Choroid plexus epithelial cell (primary cell): ENCODE measurements around the genes DCAF5 and SLC39A9.

GRCh38 chr14:68546864-68547339 is 246.0 kb downstream of the ZFP36L1 start:
- RRBS: 67% methylated on average over 1 of the region's 6 CpGs

DNA sequence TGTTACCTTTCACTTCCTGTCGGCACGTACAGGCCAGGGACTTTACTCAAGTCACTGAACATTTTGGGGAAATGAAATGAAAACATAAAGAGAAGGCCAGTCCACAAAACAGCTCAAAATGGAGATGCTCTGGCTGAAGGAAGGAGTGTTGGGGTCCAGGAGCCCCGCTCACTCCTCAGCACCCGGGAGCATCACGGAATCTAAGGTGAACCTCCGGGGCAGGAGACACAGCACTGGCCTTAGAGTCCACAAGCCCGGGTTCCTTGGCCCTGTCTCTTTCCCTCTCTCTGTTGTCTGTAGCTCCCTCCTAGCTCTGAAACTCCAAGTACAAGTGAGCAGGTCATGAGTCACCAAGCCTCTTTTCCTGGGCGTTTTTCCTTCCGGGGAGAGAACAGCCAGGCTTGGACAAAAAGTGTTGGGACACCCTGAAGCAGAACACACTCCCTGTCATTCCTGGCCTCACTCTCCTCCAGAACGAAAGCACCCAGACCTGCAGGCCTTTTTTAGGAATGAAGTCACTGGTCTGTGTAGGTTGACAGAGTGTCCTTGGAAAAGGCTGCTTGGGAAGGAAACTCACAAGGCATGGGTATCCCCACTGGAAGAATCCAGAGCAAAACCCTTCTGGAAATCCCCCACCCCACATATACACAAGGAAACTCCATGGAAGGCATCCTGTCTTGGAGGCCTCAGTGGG is 245.4 kb downstream of the ZFP36L1 start:
- RRBS: no CpG with 5 or more reads among the region's 10 CpGs

DNA sequence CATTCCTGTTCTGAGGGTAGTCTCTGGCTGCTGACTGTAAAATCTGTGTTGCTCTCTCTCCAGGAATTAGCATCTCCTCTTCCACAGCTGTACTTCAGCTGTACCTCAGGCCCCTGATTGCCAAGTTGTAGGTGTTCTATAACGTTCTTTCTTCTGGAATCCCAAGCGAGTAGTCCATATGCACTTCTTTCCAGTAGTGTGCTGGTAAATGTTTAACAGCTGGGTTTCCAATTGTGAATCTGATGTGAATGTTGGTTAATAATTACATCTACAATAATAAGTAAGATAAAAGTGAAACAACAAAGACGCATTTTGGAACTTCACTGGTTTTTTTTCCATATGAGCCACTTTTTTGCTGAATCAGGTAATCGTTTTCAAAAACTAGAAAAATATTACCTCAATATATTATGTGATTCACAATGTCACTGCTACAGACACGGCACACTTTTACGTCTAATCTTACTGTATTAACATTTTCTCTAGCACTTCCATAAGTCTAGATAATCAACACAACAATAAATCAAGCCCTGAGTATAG is 113.1 kb downstream of the ZFP36L1 start:
- RRBS: no CpG with 5 or more reads among the region's 6 CpGs

GRCh38 chr14:68682311-68682638 is 110.6 kb downstream of the ZFP36L1 start:
- RRBS: no CpG with 5 or more reads among the region's 3 CpGs

DNA sequence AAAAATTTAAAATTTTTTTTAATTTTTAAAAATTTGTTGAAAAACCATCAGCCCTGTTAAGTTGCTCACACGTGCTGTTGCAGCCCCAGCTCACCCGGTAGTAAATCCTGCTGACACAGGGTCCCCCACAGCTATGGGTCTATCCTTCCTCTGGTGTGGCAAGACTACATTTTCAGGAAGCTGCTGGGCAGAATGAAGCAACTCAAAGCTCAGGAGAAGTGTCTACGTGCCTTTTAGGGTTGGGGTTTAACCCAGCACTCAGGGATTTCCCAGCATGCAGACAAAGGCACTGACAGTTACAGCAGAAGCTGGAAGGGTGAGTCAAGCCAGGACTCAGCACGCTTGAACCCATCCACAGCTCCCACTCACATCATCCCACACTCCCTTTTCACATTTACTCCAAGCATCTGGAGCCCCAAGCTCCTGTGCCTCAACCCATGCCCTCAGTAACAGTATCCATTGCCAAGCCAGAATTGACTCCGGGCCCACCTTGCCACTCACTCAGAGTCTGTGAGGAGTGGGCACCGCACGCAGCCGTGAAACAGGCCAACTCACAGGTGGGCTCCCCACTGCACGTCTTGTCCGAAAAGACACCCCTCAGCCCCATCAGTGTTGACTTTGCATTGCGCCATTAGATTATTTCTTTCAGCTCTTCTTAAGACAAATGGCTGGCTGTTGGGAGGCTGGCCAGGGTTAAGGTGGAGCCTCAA is 59.7 kb downstream of the ZFP36L1 start:
- RRBS: no CpG with 5 or more reads among the region's 11 CpGs

DNA sequence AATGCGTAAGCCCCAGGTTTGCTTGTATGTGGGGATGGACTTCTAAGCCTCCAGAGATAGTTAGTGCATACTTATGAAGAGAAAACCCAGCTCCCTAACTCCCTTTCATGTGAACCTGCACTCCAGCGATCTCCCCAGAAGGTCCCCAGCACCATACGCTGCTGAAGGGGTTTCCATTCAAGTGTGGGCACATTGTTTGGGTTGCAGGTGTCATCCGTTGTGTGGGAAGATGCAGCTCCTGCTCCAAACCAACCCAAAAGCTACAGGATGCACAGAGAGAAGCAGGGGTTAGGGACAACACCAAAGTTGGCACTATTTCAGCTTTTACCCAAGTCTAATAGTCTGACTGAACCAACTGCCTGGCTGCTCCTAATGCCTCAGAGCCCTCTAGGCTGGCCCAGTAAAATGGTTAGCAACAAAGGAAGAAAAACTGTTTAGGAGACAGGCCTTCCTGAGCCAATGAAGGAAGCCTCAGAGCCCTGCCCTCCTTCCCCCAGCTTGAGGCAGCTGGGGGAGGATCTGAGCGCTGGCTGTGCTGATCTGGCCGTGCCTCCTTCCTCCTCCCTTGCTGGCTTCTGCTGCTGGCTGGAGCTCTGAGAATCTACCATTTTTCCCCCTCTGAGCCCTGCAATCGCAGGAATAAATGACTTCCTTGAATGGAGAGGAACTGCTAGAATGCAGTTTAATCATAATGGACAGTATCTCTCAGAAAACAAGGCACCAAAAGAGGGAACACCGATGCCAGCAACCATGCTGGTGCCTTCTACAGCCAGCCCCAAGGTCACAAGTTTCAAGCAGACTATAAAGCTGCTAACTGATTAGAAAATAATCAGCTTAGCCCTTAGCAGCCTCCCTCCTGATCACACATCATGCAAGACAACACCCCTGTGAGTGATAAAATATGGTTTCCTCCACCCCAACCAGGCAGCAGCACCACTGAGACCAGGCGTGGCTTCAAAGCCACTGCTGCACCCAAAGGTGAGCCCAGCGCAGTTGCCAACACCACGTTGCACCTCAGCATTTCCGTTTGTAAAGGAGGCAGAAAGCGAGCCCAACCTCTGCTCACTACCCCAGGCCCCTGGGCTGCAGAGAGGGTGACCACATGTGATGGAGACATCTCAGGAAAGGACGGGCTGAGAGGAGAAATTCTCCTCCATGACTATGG is 12.0 kb downstream of the ZFP36L1 start:
- RRBS: no CpG with 5 or more reads among the region's 14 CpGs

DNA sequence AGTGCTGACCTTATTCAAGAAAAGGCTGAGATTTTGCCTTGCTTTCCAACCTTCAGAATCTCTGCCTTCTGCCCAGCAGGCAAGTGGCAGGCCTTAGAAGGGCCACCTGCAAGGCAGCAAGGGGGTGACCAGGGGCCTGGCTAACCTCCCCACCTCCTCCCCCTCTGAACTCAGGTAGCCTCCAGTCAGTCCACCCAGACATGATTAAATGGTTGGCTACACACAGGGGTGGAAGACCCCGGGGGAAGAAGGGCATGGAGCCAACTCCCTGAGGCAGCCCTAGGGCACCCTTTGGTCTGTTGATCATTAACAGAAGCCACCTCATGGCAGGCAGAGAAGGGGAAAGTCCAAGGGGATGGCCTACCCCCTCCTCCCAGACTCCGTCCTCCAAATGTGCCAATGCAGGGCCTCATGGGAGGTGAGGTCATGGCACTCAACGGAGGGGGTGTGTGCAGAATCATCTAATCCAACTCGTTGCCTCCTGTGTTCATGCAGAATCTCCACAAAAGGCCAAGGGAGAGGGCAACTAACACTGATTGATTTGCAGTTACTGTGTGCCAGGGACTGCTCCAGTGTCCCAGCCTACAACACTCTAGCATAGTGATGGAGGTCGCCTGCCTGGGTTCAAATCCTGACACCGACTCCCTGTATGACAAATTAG is 8.4 kb downstream of the ZFP36L1 start:
- RRBS: no CpG with 5 or more reads among the region's 6 CpGs

- RRBS: no CpG with 5 or more reads among the region's 27 CpGs
These were observed 2.8 kb downstream of the ZFP36L1 start for GRCh38 chr14:68790032-68790545.

GRCh38 chr14:68795586-68796646 is 3.0 kb upstream of the ZFP36L1 start:
- RRBS: 1% methylated on average over 12 of the region's 72 CpGs

DNA sequence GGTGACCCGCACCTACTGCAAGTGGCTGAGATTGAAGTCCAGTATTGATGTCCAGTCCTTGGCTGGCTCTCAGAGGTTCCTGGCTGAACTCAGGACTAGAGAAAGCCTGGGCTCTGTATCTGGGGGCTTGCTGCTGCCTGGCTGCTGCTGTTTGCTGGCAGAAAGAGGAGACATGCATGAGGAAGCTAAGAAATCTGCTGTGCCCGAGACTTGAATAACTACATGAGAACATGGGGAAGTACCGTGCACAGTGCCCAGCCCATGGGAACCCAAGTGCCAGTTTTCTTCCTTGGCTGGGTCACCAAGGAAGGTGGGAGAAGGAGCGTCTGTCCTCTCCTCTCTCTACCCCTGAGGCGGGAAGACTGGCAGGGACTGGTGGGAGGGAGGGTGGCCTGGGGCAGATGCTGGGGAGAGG is 13.6 kb upstream of the ZFP36L1 start:
- RRBS: no CpG with 5 or more reads among the region's 5 CpGs

DNA sequence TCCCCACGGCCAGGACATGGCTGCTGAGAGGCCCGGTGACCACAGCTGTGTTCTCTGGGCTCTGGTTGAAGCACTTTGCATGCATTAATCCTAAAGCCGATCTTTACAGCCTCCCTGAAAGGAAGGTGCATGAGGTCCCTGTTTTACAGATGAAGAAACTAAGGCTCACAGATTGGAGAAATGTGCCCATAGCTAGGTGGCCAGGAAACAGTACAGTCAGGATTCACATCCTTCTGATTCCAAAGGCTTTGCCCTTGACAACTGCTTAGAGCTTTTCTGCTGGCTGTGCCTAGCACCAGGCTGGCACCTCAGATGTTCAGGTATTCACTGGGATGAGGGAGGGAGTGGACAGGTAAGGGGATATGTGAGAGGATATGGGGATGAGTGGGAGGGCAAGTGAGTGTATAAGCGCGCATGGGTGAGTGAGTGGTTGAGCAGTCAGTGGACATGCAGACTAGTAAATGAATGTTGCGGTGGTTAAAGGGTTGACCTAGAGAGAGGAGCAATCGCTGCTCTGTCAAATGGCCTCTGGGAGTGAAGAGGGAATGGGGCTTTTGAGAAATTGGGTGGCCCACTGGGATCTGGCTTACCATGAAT is 30.4 kb upstream of the ZFP36L1 start:
- RRBS: no CpG with 5 or more reads among the region's 7 CpGs

DNA sequence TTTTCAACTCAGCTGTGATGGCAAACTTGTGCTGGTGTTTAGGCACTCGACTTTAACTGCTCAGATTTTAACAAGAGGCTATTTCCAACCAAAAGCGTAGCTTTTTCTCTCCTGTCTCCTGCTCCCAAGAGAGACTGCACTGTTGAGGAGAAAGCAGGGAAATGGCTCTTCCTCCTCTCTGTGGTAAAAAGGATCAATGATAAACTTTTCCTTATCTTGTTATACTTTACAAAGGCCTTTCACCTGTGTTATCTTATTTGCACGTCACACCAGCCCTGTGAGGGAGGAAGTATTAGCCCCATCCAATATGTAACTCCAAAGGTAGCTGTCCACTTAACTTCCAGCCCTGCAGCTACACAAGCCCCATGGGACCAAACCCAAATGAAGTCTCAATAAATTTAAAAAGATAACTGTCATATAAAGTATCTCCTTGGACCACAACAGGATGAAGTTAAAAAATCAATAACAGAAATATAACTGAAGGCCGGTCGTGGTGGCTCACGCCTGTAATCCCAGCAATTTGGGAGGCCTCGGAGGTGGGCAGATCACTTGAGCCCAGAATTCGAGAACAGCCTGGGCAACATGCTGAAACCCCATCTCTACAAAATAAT is 32.9 kb upstream of the ZFP36L1 start:
- RRBS: no CpG with 5 or more reads among the region's 8 CpGs

DNA sequence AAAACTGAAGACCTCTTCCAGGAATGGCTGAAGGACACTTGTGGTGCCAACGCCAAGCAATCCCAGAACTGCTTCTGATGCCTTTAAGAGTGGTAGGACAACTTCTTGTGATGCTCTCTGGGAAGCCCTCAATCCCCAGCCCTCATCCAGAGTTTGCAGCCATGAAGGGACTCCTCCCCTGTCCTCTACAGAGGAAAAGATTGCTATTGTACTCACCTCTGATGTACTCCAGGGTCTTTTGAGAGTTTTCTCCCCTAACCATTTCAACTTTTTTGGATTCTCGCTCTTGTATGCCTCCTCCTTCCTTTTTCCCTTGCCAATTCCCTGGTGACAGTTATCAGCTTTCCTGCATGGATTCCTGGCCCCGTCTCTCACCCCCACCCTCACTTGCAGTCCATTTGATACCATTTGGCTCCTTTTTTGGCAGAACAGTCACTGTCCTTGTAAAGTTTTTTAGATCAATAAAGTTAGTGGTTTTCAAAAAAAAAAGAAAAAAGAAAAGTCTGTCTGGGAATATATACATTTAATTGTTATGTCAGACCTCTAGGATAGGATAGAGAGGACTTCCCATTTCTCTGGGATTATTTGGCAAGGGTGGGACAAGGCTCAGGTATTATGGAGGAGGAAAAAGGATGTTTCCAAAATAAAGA is 42.2 kb downstream of the ACTN1 start:
- RRBS: no CpG with 5 or more reads among the region's 3 CpGs

DNA sequence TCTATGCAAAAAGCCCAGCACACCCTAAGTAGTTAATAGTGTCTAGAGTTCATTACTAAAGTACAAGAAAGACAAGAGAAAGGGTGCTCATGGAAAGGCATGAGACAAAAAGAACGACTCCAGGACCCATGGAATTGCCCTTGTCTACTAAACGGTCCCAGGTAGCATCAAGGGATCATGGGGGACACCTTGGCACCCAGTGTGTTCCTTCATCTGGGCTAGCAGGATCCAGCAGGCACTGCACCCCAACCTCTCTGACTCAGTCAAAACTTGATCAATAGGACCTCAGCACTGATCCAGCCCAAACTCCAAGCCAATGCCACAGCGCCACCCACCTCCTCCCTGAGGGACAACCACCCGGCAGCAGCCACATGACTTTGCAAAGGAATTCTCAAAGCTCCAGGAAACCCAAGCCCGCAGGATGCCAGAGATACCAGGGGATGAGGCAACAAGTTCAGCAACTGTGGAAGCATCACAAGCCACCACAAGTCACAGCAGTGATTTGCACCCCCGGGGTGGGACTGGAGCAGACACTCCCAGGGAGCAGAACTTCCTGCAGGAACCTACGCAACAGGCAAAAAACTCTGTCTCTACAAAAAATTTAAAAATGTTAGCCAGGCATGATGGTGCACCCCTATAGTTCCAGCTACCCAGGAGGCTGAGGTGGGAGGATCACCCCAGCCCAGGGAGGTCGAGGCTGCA is 37.3 kb downstream of the ACTN1 start:
- RRBS: no CpG with 5 or more reads among the region's 8 CpGs

DNA sequence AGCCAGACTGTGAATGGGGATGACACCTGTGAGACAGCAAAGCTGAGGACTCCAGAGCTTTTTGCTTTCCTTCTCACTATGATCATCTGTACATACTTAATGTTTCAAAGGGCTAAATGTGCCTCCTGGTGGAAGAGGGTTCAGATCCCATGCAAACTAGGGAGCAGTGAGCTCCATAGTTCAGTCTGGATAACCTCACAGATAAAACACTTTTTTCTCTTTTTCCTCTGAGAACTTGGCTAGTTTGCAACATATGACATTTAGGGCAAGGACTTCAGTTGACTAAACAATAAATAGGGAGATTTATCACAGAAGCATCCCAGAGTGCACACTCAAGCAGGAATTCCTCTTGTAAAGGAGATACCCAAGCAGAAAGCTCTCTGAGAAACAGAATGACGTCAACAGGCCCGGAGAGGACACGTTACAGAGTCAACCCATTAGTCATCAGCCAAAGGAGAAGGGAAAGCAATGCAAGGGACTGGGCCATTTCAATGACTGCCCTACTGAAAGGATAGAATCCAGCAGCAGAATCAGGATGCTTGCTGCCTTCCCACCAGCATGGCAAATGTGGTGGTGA is 80.7 kb upstream of the ACTN1 start:
- RRBS: no CpG with 5 or more reads among the region's 3 CpGs

DNA sequence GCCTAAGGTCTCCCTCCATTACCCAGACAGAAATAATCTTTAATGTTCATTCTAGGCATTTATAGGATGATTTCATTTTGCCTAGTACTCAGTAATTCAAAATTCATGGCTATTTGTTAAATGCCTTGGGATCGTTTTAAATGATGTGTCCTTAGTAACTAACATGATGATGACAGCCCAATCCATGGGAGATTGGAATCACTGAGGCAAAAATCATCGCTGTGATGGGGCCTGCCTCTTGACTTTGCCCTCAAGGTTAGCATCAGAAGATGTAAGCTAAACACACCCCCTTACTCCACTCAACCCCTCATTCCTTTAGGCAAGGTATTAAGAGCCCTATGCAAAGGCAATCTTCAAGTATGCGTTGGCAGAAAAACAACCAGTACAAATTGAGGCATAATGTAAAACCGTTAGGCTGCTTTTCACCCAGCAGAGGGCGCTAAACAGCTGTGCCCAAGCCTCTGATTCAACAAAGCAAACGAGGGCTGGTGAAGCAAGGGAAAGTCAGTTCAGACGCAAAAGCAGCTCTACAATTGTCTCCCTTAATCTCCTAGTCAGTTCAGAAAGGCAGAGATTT is 23.8 kb downstream of the DCAF5 start:
- RRBS: no CpG with 5 or more reads among the region's 7 CpGs

DNA sequence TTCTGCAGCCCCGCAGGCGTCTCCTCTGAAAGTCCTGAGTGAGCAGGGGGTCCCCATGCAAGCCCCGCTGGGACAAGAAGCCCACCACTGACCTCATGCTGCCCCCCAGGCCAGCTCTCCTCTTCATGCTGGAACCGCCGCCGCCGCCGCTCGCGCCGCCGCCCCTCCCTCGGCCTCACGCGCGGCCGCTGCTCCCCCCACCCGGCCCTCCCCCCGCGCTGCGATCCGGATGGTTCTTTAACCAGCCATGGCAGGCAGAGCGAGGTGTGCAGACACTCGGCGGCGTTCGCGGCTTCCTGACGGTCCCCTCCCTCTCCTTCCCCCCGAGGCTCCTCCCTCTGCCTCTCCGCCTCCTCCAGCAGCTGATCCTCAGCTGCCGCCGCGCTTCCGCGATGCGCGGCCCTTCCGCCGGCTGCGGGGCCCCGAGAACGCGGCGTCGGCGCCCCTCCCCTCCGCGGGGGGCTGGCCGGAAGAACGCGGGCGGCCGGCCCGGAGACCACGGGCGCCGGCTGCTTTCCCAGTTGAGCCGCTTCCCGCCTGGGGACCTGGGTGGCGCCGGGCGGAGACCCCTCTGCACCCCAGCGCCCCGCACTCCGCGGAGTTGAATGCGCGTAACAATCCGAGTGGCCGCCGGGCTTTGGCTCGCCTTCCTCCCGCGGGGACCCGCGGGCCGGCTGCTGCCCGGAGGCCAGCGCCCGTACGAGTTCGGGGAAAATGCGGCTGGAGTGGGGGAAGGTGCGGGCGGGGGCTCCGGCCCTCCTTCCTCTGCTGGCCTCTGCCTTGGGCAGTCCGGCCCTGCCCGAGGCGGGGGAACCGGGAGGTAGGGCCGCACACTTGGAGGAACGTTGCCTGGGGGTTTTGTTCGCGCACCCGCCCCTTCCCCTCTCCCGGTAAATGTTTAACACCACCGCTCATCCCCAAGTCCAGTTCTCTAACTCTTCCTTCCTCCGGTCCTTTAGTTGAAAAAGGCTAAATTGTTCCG is at the start of gene DCAF5:
TSS of gene DCAF5 (minus strand) at position 268 of the 982 bp plus-strand sequence.
- RRBS: 2% methylated on average over 47 of the region's 100 CpGs

DNA sequence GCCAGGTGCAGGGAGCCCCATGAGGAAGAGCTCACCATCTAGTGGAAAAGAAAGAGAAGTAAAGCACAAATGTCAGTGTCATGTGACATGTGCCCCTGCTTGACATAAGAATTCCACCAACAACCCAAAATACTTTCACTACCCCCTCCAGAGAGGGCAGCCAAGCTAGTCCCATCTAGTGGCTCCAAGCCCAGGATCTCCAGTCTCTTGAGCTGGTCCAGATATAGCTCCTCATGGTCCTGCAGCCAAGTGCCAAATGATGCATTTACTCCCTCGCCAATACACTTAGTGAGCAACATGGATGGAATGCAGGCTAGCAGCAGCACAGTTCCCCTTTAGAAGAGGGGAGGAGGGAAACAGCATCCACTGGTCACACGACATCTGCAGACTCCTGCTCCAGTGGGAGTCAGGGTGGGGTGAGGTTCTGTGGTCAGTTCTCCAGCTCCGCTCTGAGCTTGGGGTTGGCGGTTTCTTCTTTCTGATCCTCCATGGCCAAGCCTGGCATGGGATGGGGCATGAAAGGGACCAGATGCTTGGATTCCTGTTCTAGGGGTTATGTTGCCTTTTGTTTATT is 57.1 kb downstream of the GALNT16 start:
- RRBS: no CpG with 5 or more reads among the region's 4 CpGs

- RRBS: no CpG with 5 or more reads among the region's 4 CpGs
These were observed 43.2 kb downstream of the ERH start for GRCh38 chr14:69354865-69355308.

DNA sequence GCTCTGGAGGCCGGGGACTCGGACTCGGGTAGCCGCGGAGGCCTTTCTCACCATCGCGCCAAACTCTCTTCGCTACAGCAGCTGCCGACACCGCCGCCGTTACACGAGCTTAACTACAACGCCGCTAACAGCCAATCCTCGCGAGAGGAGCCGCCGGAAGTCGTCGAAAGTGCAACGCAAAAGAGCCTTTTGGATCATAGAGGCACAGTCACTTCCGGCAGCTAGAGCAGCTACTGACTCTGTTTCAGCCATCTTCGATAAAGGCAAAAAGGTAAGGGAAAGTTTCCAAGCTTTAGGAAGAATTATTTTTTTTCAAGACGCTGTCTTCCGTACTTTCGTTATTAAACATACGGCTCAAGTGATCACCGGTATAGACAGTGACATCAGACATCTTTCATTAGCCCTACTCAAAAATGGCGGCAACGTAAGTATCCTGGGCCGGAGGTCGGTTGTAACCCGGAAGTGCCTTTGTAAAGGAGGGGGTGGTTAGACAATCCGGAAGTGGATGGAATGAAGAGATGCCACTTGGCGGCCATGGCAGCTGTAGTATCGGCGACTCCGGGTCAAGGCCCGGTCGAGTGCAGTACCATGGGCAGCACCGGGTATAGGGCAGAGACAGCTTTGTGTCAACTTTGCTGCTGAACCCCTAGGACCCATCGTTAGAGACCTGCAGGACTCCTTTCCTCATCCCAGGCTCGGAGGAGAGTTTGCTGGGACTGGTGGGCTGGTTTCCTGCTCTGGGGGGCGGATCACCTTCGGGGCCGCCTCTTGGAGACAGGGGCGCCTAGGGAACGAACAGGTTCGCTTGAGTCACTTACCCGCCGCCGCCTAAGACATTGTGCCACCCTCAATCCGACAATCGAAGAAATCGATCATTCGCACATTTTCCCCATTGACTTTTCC is at the start of gene SLC39A9:
TSS of gene SLC39A9 (plus strand) at position 513 of the 903 bp plus-strand sequence.
- RRBS: 3% methylated on average over 14 of the region's 57 CpGs